H1 (cell line): ENCODE measurements around a stretch of chr15.

DNA sequence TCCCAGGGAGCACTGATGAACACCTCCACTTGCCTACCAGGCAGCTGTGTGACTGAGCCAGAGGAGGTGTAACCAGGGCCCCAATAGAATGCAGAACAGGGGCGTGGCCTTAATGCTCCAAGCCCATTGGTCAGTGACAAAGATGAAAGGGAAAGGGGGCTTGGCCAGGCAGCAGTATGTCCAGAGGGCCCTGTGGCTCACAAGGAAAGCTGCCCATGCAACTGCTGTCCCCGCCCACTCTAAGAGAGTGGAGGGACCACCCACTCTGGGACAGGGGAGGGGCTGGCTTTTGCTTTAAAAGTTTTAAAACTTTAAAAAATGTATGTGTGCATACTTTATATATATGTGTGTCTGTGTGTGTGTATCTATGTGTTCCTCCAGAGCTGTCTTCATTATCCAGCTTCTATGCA, 21.3 kb upstream of the OR4F6 start:
- RRBS = no CpG with 5 or more reads among the region's 2 CpGs
CAGE:
- cytosol, long polyA plus RNA = no peak
- long polyA plus RNA = no peak
- nucleus, long polyA plus RNA = no peak

GRCh38 chr15:101954153-101954616, 142.2 kb downstream of the OR4F15 start:
- RRBS = no CpG with 5 or more reads among the region's 4 CpGs
CAGE:
- cytosol, long polyA plus RNA = no peak
- long polyA plus RNA = no peak
- nucleus, long polyA plus RNA = no peak